Subcutaneous preadipocyte (primary cell): ENCODE data around the genes MSX2, DRD1 and FAF2.

GRCh38 chr5:173923606-173924225 lies 35.6 kb downstream of the CPEB4 start:
- CAGE, long polyA plus RNA, result no peak

DNA sequence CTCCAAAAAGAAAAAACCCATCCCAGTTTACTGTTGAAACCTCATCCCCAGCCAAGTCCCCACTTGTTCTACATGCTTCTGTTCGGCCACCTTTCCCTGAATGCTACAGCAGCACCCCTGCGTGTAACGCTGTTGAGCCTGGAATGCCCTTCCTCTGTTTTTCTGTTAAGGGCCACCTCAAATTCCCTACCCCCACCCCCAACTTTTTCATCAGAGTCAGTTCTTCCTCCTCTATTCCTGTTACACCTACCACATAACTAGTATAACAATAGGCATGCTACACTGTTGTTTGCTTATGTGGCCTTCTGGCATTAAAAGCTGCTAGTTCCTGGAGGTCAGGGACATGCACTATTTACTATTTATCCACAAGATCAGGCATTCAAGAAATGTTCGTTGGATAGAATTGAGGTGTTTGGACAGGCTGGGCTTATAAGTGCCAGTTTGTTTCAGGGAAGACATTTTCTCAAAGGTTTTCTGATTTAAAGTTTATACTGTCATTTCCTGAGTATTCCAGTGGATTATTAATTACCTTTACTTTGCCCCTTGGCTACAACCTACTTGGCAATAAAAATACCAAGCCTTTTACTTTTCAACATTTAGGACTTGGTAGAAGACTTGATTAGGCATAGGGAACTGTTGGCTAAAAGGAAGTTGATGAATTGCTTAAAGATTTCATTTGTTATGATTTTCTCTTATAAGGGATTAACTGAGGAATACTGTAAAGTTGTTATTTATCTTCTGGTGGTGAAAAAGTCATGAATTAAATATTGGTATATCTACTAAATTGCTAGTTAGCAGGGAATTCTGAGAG lies 46.9 kb upstream of the C5orf47 start:
- CAGE, long polyA plus RNA, result no peak

- CAGE, long polyA plus RNA, result no peak
These were observed 116.0 kb upstream of the MSX2 start for GRCh38 chr5:174608405-174608814.

- CAGE, long polyA plus RNA, result start-site peak on the plus strand at chr5:174724578-174724622, 237 and 65 reads in 2 replicates
These were observed at the start of gene MSX2 for GRCh38 chr5:174724063-174725132. Gene MSX2, plus strand, starts transcription at chr5:174724582.

GRCh38 chr5:174725133-174725495 lies 732 bp downstream of the MSX2 start:
- CAGE, long polyA plus RNA, result no peak

DNA sequence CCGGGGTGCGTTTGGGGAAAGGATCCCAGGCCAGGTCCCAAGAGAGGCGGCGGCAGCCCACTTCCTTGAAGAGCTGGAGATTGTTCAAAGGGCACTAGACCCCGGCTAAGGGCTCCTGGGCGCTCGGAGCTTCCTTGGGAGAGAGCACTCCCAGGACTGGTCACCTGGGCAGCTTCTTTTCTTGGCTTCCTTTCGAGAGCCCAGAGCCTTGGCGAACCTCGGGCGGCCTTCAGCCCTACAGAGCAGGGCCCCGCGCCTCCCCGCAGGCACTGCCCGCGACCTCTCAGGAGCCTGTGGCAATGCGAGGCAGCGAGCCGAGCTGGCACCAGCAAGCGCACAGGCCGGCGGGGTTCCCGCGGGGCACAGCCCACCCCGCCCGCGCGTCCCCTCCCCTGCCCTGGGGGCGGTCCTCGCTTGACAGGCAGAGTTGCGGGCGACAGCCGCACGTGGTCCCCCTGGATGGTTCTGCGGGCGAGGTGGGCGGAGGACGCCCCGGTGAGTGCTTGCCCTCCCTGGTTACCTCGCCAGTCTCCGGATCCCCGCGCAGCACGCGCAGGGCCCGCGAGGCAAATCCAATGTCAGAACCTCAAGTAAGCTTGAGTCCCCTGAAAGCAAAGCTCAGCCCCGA lies at the start of gene DRD1:
Gene DRD1 (minus strand): TSS at position 338 of the 628 bp plus-strand sequence.
- CAGE, long polyA plus RNA, result no peak

DNA sequence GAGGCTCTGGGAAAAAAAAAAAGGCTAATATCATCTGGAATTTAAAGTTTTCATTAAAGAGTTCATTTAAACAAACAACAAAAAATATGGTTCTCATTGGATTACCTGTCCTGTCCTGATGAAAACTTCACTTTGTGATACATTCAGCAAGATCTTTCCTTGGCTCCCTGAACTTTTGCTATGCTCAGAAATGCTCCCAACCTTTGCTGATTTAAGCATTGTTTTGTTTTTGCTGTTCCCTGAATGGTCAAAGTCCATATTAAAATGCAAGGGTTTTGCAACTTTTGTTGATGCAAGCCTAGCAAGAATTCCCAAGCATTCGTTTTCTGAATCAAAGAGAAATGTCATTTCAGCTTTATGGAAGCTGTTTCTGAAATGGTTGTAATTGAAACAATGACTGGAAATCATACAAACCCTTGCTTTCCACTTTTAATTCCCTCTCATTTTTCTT lies 3.1 kb upstream of the SFXN1 start:
- CAGE, long polyA plus RNA, result no peak

DNA sequence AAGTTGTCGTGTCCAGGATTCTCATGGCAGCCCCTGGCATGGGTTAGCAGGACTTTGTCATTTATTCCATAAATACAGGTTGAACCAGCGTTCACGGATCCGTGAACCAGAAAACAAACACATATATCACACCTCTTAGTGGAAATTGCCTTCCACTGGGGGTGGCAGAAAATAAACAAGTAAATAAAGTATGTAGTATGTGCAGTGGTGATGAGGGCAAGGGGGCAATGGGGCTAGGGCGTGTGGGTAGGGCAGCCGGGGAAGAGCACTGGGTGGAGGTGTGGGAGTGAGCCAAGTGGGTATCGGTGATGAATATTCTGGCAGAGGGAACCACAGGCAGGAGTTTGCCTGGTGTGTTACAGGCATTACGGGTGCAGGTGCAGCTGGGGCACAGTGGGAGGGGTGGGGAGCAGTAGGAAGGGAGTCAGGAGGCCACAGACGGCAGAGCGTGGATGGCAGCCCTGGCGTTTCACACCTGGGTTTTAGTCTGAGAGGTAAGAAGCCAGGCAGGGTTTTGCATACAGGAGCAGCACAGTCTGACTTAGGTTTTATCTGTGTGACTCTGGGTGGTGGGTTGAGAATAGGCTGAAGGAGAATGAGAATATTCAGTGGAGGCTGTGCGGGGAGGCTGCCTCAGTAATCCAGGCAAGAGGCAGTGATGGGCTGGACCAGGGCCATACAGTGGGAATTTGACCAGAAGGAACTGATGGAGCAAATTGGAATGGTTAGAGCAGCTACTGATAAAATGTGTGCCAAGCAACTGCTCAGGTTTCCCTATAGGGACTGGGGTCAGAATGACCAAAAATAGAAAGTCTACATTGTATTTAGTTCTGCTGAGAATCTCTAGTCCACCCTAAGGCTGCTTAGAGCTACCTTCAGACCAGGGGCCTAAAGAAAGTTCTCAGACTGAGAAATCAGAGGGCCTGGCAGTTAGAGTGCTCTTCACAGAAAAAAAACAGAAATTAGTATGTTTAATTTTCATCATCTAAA lies 35.5 kb downstream of the SFXN1 start:
- CAGE, long polyA plus RNA, result no peak

- CAGE, long polyA plus RNA, result no peak
These were observed 24.2 kb downstream of the CPLX2 start for GRCh38 chr5:175895442-175896160.

DNA sequence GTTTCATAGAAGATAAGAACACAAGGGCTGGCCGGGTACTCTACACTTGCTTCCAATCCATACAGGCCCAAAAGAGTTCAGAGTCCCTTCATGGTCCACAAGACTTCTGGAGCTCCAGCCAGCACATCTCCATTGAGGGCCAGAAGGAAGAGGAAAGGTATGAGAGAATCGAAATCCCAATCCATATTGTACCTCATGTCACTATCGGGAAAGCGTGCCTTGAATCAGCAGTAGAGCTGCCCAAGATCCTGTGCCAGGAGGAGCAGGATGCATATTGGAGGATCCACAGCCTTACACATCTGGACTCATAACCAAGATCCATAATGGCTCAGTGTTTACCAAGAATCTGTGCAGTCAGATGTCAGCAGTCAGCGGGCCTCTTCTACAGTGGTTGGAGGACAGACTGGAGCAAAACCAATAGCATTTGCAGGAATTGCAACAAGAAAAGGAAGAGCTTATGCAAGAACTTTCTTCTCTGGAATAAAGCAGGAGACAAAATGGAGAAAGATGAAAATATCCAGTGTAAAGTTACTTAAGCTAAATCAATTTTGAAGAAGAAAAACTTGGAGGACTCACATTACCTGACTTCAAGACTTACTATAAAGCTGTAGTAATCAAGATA lies 52.9 kb downstream of the KIAA1191 start:
- CAGE, long polyA plus RNA, result no peak

DNA sequence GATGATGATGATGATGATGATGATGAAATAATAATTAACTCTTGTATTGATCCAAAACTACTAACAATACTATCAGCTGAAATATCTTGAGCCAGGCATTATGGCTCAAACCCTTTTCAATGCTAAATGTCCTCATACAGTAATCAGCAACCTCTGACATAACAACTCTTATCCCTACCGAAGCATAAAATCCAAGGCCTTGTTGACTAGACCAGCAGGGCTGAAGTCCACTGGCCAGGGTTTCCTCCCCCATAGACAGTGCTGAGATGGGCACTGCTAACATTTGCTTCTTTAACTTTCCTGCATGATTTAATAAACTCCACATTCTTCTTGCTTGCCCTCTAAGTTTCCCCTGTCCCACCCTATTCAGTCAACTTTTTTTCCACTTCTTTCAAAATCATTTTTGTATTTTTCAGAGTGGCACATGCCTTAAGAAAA lies 19.8 kb downstream of the KIAA1191 start:
- CAGE, long polyA plus RNA, result no peak

GRCh38 chr5:176386581-176387070 lies 1.8 kb downstream of the NOP16 start:
- CAGE, long polyA plus RNA, result no peak

- CAGE, long polyA plus RNA, result no peak
These were observed 7.7 kb downstream of the HIGD2A start for GRCh38 chr5:176396113-176396841.

GRCh38 chr5:176448278-176448484 lies at the start of gene FAF2:
Gene FAF2, plus strand, starts transcription at chr5:176448385.
- CAGE, long polyA plus RNA, result no peak

DNA sequence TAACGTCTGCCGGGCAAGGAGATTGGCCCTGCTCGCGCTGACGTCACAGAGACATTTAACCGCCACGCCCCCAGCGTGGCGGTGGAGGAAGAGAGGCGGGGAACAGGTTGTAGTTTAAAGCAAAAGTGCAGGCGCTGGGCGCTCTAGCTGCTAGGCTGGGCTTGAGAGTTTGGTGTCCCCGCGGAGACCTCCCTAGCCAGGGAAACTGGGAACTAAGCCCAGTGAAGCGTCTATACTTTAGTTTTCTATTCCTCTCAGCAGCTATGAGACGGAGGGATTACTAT lies 758 bp upstream of the RNF44 start:
- CAGE, long polyA plus RNA, result no peak

- CAGE, long polyA plus RNA, result no peak
These were observed 38.1 kb downstream of the UIMC1 start for GRCh38 chr5:176968505-176968838.

GRCh38 chr5:177088374-177089108 lies 1.8 kb downstream of the FGFR4 start:
- CAGE, long polyA plus RNA, result no peak

GRCh38 chr5:177305571-177306819 lies 2.4 kb downstream of the PRELID1 start:
- CAGE, long polyA plus RNA, result no peak

- CAGE, long polyA plus RNA, result no peak
These were observed 6.8 kb upstream of the MXD3 start for GRCh38 chr5:177318543-177318936.

- CAGE, long polyA plus RNA, result no peak
These were observed 16.2 kb upstream of the MXD3 start for GRCh38 chr5:177327514-177328735.